Skin of body (tissue), 2 donors: ENCODE measurements around the genes BBC3, CCDC9 and DHX34.

- RAMPAGE, long total RNA: no peak
Observed at GRCh38 chr19:46853942-46854556, 3.4 kb upstream of the AP2S1 start.

GRCh38 chr19:46859971-46860241, 891 bp upstream of the ARHGAP35 start:
- RAMPAGE, long total RNA: no peak

- RAMPAGE, long total RNA: no peak
Observed at GRCh38 chr19:46899077-46899441, 38.3 kb downstream of the ARHGAP35 start.

- RAMPAGE, long total RNA: no peak
Observed at GRCh38 chr19:46984236-46985106, 35.2 kb upstream of the NPAS1 start.

DNA sequence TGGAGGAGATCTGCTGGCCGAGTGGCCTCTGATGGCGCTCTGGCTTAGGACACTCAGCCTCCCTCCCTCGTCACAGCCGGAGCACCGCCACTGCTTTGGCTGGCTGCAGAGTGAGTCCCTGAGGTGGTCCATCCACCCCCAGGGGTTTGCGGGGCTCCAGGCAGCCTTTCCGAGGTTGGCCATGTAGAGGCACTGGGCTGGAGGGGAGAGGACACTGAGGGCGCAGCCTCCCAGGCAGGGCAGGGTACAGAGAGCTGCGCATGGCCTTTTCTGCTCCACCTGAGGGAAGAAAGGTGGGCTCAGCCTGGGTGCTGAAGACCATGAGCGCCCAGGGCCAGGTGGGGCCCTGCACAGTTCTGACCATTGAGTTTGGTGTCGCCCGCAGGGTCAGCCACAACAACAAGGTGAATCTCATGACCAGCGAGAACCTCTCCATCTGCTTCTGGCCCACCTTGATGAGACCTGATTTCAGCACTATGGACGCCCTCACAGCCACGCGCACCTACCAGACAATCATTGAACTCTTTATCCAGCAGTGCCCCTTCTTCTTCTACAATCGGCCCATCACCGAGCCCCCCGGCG, 19.6 kb upstream of the NPAS1 start:
- RAMPAGE, long total RNA: no peak

- RAMPAGE, long total RNA: no peak
Observed at GRCh38 chr19:47058468-47058946, 10.1 kb upstream of the TMEM160 start.

DNA sequence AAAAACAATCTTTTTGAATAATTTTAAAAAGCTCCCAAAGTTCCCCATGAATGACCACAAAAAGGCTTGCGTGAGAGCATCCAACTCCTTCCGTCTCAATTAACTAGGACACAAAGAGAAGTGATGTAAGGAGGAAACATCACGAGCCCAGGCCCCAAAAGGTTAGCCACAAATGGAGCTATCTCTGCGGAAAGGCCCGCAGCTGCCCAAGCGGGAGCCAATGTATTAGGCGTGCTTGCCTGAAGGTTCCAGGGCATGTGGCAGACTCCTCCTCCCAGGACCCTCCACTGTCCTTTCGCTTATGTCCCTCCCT, 17.9 kb downstream of the ZC3H4 start:
- RAMPAGE, long total RNA: no peak

- RAMPAGE, long total RNA: no peak
Observed at GRCh38 chr19:47109293-47110240, 4.0 kb downstream of the ZC3H4 start.

GRCh38 chr19:47227350-47228213, 3.4 kb downstream of the BBC3 start:
- RAMPAGE, long total RNA: no peak

DNA sequence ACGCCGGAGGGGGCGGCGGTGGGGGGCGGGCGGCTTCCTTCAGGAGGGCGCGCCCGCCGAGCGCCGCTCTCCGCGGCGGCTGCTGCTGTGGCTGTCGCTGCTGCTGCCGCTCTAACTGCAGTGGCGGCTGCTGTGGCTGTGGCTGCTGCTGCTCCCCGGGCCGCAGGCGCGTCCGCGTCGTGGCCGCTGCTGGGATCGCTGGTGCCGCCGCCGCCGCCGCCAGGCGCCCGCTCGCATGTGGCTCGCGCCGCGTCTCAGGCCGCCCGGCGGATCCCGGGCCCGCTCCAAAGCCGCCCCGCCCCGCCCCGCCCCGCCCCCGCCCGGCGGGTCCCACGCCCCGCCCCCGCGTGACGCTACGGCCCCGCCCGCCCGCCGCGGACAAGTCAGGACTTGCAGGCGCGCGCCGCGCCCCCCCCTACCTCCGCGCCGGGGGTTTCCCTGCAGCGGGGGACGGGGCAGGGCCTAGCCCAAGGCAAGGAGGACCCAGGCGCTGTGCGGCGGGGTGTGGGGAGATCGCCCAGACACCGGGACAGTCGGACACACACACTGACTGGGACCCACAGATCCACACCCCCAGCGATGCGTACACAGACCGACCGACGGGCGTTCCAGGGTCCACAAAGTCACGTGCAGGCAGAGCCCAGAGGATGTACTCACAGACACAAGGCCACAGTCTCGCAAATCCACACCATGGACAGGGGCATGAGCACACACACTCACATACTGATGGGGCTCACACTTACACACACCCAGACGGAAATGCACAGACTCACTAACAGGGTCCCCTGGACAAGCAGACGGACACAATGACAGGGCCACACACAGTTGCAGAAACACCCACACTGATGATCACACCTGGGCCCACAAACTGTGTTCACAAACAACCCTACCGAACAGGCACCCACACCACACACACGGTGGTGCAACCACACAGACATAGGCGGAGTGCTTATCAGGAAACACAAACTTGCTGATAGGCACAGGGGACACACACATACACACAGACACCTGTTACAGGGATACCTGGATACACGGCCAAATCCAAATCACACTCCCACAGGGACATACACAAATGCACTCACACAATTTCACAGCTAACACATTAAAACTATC, at the start of gene BBC3:
Gene BBC3 (minus strand): TSS at position 256 of the 1,113 bp plus-strand sequence.
- RAMPAGE, long total RNA: no peak

DNA sequence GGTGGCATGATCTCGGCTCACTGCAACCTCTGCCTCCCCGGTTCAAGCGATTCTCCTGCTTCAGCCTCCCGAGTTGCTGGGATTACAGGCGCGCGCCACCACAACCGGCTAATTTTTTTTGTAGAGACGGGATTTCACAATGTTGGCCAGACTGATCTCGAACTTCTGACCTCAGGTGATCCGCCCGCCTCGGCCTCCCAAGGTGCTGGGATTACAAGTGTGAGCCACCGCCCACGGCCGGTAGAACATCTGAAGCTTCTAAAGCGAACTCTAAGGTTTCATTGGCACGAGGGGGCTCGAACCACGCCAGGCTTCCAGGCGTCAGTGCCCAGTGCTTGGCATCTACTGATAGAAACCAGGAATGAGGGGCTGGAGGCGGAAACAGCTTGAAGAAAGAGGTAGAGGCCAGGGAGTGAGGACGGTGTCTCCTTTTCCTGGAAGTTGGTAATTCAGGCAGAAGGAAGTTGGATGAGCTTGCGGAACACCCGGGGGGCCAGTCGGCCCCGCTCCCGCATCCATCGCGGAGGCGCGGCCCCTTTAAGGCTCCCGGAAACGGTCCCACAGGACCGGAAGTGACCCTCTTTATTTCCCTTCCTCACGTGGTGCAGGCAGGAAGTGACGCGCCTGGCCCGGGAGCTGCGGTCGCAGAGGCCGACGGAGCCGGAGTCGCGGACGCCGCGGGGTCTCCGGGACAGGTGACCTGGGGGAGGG, at the start of gene CCDC9:
Gene CCDC9 (plus strand): TSS at position 611 of the 711 bp plus-strand sequence.
- RAMPAGE, long total RNA: no peak

- RAMPAGE, long total RNA: no peak
Observed at GRCh38 chr19:47259718-47260846, 3.8 kb downstream of the CCDC9 start.

DNA sequence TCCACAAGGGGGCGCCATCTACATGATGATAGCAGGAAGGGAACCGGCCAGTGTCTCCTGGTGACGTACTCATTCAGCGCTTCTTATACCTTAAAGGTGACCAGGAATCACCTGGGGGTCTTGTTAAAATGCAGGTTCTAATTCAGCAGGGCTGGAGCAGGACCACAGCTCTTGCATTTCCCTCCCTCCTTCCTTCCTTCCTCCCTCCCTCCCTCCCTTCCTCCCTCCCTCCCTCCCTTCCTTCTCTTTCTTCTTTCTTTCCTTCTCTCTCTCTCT, 13.4 kb upstream of the C5AR1 start:
- RAMPAGE, long total RNA: no peak

GRCh38 chr19:47349151-47350290, at the start of gene DHX34:
TSS of gene DHX34 (plus strand) at chr19:47349315.
- RAMPAGE, long total RNA: no peak

- RAMPAGE, long total RNA: no peak
Observed at GRCh38 chr19:47377256-47377779, 28.2 kb downstream of the DHX34 start.

- RAMPAGE, long total RNA: no peak
Observed at GRCh38 chr19:47492694-47493858, 9.1 kb upstream of the KPTN start.

DNA sequence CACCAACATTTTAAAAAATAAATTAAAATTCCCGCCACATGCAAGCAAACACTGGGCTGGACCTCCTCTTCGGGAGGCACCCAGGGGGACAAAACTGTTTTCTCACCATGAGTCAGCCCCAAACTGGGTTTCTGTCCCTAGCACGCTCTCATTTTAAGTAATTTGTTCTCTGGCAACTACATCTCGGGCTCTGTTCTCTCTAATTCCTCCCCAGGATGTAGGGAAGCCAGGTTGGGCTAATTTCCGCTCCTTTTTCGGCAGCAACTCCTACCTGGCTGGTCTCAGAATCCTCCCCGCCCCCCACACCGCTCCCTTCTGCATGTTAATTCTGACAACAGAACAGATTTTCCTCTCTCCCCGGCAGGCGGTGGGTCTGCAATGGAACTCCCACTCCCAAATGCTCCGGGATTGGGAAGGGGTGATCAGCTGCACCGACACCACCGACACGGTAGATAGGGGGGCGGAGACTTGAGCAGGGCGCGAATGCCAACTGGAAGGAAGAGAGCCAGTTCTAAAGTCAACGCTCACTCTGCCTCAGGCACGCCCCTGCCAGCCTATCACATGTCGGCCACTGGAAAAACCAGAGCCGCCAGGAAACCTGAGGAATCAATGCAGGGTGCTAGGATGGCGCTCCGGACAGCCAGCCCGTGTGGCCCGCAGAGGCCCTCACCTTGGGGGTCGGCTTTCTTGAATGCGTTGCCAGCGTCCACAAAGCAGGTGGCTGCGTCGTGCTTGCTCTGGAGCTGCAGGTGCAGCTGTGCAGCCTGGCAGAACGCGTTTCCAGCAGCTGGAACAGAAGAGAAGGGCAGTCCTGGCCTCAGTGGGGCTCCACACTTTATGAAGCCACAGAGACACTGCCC, 14.7 kb downstream of the NAPA start:
- RAMPAGE, long total RNA: no peak

GRCh38 chr19:47511581-47512126, 3.2 kb downstream of the NAPA start:
- RAMPAGE, long total RNA: no peak

DNA sequence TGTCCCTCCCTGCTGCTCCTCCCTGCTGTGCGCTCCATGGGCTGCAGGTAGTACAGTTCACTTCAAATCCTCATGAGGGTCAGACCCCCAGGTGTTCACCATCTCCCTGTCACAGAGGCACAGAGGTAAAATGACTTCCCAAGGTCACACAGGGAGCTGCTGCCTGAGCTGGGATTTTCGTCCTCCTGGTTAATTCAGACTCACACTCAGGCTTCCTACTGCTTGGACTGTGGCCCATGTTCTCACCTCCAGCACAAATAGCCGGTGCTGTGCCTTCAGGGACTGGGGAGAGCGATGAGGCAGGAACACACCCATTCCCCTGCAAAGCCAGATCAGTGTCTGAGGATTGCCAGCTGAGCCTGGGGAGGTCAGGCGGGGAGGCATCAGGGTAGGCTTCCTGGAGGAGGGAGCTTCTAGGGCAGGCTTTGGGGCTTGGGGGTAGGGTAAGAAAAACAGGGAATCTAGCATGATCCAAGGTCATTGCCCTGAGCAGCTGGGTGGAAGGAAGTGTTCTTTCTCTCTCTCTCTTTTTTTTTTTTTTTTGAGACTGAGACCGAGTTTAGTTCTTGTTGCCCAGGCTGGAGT, 14.5 kb downstream of the BICRA start:
- RAMPAGE, long total RNA: no peak

DNA sequence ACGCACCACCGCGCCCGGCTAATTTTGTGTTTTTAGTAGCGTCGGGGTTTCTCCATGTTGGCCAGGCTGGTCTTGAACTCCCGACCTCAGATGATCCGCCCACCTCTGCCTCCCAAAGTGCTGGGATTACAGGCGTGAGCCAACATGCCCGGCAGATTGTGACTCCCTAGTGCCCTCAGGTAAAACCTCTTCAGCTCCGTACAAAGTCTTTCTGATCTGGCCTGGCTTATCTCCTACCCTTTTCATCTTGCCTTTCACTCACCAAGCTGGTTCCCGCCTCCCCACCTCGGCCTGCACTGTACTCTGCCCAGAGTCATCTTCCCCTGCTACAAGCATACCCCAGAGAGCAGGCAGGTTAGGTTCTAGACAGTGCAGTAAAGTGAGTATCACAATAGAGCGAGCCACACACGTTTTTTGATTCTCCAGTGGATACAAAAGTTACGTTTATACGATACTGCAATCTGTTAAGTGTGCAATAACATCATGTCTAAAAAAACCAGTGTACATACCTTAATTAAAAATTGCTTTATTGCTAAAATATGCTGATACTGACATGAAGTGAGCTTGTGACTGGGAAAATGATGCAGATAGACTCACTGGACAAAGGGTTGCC, 15.2 kb downstream of the BICRA start:
- RAMPAGE, long total RNA: no peak